Skin of body (tissue), 2 donors: Measurements from ENCODE around the genes ISLR2, ISLR and STRA6.

- RAMPAGE, long total RNA, result no peak
Observed at GRCh38 chr15:73708001-73708641, 23.9 kb downstream of the CD276 start.

DNA sequence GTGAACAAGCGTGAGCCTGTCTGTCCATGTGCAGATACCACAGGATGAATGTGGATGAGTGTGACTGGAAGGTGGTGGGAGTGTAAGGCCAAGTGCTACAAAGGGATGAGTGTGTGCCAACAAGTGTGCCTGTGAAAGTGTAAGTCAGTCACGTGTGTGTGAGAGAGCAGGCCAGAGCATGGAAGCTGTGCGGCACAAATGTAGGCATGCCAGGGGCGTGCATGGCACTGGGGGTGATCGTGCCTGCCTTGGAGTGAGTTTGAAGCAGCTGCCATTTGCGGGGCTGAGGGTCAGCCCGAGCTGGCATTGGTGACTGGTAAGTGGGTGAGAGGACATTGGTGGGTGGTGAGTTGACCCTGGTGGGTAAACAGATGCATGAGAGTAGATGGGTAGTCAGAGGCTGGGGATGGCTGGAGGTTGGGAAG is 24.5 kb downstream of the CD276 start:
- RAMPAGE, long total RNA, result no peak

- RAMPAGE, long total RNA, result no peak
Observed at GRCh38 chr15:73731472-73731858, 21.7 kb downstream of the INSYN1 start.

DNA sequence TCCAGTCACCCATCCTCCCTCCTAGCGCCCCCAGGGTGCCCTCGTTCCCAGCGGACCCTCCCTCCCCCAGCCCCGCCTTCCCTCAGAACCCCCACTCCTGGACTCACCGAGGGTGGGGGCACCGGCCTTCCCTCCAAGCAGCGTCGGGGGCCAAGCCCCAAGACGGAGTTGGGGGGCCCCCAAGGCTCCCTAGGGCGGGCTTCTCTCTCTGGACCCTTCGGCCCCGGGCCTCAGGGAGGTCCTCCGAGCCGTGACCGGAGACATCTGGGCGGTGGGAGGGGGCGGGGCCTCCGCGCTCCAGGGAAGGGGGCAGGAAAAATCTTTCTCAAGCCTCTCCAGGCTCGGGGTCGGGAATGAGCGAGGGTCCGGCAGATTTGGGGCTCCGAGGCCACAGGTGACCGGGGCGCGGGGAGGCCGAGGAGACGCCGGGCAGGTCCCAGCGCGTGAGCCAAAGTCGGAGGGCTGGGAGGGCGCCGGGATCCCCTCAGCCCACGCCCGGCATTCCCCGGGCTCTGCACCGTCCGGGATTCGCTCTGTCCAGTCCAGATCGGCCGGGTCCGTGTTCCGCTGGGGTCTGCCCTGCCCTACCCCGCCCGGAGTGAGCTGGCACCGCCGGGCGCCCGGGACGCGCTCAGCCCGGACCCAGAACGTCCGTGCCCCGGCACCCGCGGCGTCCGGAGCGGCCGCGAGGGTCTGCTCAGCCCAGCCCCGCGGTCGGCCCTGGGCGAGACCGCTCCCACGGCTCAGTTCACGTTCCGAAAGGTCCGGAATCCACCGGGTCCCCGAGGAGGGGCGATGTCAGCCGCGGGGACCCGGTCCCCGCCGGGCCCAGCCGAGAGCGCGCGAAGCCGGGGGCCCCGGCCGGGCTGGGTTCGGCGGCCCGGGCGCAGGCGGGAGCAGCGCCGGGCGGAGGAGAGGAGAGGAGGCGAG is 883 bp downstream of the INSYN1 start:
- RAMPAGE, long total RNA, result no peak

DNA sequence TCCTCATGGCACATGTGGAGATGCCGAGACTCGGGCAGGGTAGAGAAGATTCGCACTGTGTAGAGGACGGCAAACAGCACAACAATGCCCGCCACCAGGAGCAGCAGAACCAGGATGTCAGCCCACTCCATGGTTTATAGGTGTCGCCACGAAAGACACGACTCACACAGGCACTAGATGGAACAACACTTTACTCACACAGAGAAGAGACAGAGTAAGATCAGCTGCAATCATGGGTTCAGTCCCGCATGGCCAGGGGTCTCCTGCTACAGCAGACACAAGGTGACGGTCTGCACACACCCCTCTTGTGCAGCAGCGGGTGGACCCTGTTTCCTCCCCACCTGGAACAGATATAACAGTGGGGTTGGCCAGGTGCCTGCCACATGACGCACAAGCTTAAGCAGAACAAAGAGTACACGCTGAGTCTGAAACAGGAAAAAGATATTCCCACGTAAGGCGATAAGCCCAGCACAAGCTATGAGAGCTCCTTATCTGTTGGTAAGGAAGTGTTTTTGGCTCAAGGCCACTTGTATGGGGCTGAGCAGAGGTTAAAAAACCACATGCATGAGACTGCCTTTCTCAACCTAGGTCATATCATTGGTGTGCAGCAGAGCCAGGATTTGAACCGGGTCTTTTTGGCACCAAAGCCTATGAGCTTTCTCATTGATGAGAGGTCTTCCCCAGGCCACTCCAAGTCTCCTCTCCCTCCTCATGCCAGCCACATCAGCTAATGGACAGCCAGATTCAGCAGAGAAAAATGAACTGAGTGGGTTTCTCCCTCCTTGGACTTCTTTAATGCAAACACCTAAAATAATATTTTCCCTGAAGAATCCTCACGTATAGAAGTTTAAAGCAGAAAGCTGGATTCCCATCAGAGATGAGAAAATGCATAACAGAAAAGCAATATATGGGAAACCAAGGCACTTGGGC is 2.3 kb upstream of the TBC1D21 start:
- RAMPAGE, long total RNA, result no peak

DNA sequence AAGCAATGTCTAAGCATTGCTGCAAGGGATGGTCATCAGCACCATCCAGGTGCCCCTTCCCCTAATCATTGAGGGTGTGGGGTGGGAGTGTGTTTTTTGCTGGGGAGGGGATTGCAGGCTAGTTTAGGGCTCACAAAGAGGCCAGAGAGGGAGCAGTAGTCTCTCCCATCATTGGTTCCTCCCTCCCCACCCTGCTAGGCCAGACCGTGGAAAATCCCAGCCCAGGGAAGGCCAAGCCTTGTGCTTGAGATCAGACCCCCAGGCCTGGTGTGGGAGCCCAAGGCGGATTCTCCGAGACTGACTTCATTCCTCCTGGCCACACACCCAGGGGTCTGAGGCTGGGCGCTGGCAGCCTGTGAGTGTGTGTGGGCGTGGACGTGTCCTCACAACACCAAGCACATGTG is 4.0 kb downstream of the LOXL1 start:
- RAMPAGE, long total RNA, result no peak

DNA sequence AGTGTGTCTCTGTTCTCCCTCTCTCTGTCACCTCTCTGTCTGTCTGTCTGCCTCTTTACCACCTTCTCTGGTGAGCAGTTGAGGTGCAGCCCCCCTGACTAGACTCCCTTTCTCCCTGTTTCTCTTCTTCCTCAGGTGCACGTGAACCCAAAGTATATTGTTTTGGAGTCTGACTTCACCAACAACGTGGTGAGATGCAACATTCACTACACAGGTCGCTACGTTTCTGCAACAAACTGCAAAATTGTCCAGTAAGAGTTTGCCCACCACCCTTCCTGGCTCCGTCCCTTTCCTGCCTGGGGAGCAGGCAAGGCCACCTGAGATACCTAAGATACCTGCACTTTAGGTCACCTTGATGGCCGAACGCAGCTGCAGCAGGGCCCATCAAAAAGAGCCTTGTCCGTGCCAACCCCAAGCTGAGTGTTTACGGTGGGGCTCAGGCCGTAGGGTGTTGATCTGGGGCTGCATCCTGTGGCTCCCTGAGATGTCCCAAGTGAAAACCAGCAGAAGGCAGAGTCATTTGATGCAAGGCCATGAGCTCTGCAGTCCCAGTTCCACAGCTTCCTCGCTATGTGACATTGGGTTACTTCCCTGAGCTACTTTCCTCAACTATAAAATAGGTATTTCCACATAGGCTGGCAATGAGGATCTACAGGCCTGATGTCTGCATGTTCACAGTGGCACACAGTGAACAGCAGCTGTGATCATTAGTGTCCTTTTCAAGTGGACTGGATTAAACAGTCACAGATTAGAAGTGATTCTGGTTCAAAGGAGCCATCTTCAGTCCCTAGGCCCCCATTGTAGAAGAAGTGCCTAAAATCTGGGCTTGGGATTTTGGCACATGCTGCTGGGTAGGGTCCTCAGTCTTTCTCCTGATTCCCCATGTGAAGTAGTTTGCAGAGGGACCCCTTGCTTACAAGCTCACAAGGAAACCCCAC is 23.3 kb downstream of the LOXL1 start:
- RAMPAGE, long total RNA, result no peak

DNA sequence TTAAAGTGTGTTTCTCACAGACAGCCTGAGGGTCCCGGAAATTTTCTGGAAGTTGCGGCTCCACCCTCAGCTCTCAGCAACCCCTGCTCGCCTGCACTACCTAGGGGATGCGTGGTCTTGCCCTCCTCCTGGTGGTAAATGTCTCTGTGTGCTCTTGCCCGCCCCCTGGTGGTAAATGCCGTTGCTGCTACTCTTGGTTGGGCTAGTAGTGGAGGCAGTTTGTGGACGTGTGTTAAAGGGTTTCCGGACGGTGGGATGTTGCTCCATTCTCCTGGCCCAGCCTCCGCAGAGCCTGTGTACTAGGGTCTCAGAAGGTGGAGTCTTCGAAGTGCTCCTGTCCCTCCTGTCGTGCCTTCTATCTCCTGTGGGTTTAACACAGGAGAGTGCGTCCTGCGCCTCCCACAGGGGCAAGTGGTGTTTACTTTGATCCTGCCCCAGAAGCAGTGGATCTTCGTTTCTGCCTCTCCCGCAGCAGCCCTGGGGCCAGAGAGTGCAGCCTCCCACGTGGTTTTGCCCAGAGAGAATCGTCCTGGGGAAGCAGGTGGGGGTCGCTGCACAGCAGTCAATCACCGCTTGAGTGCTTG is 27.3 kb downstream of the STOML1 start:
- RAMPAGE, long total RNA, result no peak

- RAMPAGE, long total RNA, result no peak
Observed at GRCh38 chr15:74044191-74044983, 38.0 kb downstream of the GOLGA6A start.

DNA sequence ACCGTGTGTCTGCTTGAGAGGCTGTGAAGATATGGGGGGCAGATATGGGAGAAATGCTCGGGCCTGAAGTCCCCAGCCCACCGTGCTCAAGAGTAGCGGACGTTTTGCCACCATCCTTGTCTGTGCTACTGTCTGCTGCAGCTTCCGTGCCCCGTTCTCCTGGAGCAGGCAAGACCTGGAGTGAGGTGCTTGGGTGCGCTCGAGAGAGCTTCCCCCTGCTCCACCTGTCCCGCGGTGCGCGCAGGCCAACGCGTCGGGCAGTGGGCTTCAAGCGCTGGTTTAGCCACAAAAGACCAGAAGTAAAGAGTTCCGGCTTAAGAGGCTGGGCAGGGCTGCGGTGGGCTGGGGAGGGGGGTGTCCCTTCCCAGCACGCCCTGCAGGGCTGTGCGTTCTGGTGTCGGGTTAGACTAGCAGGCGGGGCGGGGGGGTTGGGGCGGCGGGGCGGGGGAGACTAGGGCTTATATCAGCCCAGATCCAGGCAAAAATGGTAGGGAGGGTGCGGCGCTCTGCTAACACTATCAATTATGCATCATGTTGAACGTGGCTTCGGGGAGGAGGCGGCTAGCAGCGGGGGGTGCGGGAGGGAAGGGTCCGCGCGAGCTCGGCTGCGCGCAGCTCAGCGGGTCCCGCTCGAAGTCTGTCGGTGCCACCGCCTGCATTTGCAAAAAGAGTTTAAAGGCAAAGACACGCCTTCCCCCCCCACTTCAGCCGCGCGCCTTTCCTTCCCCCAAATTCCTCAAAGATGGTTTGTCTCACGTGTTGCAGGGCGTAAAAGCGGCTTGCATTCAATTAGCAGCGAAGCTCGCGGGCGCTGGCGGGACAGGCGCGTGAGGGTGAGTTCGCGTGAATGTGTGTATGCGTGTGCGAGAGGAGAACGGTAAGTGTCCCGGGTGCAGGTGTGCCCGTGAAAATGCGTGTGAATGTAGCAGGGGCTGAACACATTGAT is at the start of gene ISLR2:
TSS of gene ISLR2 (plus strand) at position 798 of the 946 bp plus-strand sequence.
- RAMPAGE, long total RNA, result no peak

- RAMPAGE, long total RNA, result start-site peak on the plus strand at chr15:74173691-74173851, 106 and 92 reads in 2 replicates
Observed at GRCh38 chr15:74173443-74174088, at the start of gene ISLR. Gene ISLR, plus strand, starts transcription at chr15:74173710.

- RAMPAGE, long total RNA, result no peak
Observed at GRCh38 chr15:74200293-74200861, 2.2 kb downstream of the STRA6 start.

- RAMPAGE, long total RNA, result no peak
Observed at GRCh38 chr15:74202114-74203526, at the start of gene STRA6. Gene STRA6, minus strand, starts transcription at chr15:74202787.

- RAMPAGE, long total RNA, result no peak
Observed at GRCh38 chr15:74250953-74251797, 15.0 kb downstream of the CCDC33 start.

DNA sequence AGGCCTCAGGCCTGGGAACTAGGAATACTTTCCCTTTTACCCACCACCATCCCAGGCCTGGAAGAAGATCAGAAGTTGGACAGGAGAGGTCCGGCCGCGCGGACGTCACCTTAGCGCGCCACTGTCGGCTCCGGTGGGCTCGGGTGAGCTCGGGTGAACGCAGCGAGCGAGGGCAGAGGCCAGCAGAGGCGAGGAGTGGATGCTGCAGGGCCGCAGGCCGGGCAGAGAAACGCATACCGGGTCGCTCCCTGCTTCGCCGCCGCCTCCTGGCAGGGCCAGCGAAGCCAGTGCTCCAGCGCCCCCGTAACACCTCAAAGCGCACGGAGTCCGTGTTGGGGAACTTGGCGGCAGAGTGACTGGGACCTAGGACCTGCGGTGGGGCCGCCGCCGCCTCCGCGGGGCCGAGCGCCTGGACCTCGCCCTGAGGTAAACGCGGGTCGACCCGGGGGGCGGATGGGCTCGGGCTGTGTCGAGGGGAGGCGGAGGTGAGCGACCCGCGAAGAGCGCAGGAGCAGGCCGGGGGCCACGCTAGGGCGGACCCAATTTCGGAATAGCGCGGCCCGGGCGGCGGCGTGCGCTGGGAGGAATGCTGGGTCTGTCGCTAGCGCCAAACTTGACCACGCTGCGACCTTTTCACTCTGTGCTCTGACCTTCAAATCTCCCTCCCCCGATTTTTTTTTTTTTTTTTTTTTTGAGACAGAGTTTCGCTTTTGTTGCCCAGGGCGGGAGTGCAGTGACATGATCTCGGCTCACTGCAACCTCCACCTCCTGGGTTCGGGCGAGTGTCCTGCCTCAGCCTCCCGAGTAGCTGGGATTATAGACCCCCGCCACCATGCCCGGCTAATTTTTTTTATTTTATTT is 1.6 kb downstream of the CYP11A1 start:
- RAMPAGE, long total RNA, result no peak

DNA sequence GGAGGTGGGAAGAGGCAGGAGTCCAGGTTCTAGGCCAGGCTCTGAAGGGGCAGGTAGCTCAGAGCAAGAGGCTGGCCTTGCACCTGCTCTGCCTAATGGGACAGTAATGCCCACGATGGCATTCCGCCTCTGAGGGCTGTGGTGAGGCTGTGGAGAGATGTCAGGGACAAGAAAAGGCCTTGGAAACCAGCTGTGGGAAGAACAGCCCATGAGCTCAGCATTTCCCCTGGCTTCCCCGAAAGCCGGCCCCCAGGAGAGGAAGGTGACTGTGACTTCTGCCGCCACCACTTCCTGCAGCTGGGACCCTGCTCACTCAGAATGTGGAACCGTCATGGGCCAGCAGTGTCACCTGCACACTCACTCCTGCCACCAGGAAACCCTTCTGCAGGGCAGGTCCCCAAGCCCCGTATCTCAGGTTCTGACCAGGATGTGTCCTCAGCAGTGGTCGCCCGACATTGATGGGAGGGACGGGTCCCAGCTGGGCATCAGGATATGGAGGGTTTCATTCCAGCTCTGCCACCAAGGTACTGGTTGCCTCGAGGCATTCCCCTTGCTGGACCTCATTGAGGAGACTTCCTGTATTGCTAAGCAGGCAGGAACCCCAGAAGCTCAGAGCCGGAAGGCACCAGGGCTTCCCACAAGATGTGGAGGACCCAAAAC is 30.8 kb downstream of the SEMA7A start:
- RAMPAGE, long total RNA, result no peak

- RAMPAGE, long total RNA, result no peak
Observed at GRCh38 chr15:74610078-74610977, 5.3 kb upstream of the CLK3 start.

- RAMPAGE, long total RNA, result no peak
Observed at GRCh38 chr15:74621030-74621531, 5.4 kb downstream of the CLK3 start.

GRCh38 chr15:74625347-74625758 is 9.7 kb downstream of the CLK3 start:
- RAMPAGE, long total RNA, result no peak

DNA sequence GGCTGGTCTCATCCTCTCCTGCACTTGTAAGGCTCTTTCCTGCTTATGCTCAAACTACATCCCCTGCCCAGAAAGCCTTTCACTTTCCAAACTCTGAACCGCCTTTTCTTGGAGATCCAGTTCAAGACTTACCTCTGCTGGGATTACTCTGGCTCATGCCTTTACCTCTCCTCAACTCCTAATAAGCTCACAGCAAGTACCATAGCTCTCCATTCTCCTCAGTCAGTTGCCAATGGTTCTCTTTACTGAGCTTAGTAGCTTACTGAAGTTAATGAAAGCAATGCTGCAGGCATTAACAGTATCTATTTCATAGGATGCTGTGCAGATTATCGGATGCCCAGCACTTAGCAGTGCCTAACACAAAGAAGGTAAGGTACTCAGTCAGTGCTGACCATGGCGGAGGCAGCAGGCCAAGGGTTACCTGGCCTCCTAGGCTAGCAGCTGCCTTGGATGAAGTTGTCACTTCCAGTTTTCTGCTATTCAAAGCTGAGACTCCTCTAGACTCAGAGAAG is 20.4 kb downstream of the CLK3 start:
- RAMPAGE, long total RNA, result no peak